Kidney (tissue), 2 donors: ENCODE data around the genes ERICH6 and P2RY14.

DNA sequence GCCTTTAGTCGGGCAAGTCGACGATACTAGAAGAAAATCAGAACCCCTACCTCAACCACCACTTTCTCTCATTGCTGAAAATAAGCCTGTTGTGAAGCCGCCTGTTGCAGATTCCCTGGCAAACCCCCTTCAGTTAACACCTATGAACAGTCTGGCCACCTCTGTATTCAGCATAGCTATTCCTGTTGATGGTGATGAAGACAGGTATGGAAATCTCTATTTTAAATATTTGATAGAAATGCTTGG is 2.9 kb downstream of the TSC22D2 start:
- PRO-cap = no peak
- RRBS = no CpG with 5 or more reads among the region's 4 CpGs

DNA sequence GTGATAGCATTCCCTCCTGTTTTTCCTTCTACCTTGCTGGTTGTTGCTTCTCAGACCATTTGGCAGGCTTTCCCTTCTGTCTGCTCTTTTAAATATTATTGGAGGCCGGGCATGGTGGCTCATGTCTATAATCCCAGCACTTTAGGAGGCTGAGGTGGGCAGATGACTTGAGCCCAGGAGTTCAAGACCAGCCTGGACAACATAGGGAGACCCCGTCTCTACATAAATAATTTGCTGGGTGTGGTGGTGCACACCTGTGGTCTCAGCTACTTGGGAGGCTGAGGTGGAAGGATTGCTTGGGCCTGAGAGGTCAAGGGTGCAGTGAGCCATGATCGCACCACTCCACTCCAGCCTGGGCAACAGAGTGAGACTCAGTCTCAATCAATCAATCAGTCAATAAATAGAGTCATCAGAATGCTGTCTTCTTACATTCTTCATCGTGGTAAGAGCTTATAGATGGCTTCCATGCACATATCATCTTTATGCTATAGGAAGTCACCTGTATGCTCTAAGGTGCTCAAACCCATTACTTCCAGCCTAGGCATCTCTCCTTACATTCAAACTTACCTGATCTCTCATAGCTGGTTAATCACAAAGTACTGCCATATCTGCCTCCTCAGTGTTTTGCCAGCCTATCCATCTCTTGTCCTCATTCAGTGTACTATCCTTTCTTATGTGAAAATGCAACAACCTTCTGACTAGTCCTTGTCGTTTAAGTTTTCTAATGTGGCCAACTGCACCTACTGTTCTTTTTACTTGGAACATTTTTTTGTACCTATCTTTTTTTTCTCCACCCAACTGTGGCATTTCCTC is 33.5 kb downstream of the TSC22D2 start:
- PRO-cap = no peak
- RRBS = no CpG with 5 or more reads among the region's 5 CpGs

DNA sequence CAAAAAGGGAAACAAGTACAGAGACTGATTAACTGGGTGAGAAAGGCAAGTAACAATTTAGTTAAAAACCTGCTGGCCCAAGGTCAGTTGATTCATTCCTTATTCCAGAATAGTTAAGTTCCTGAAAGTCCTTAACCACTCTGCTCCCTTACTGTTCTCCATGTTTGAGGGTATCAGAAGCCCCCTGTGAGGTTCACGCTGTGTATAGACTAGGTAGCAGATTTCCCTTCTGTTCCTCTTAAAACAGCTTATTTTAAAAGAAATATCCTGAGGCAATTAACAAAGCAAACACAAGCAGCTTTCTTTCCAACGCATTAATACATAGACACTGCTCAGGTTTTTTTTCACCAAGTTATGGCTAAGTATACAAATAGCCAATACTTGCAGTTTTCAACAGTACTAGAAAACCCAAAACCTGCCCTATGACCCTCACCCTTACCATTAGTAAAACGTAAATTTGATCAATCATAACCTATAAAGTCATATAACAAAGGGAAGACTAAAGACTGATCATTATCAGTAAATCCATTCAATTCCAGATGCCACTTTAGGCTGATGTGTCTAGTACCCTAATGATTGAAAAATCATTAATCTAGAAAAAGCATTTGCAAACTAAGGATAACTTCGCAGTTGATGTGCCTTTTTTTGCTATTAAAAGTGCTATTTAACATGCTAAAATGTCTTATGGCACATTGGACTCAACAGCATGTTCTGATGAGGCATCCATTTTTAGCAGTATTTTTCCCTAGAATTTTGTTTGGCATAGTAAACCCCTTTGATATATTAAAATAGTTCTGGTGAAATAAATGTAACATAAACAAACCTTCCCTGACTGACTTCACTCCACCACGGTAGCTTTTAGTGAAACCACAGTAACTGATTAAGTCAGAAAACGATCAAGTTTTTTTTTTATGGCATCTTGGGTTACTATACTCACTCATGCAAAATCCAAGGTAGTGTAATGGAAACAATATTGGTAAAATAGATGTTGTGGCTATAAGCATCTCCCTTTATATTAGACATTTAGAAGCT is 3.1 kb downstream of the SERP1 start:
- PRO-cap = no peak
- RRBS = no CpG with 5 or more reads among the region's 6 CpGs

- PRO-cap = unidirectional peak, plus-strand start at chr3:150703500; bidirectional peak, plus-strand start at chr3:150704058, minus-strand start at chr3:150703912
- RRBS = 1% methylated on average over 16 of the region's 71 CpGs
These were observed at the start of gene ERICH6 for GRCh38 chr3:150703231-150704533. ERICH6 (minus strand) TSS chr3:150703920.

DNA sequence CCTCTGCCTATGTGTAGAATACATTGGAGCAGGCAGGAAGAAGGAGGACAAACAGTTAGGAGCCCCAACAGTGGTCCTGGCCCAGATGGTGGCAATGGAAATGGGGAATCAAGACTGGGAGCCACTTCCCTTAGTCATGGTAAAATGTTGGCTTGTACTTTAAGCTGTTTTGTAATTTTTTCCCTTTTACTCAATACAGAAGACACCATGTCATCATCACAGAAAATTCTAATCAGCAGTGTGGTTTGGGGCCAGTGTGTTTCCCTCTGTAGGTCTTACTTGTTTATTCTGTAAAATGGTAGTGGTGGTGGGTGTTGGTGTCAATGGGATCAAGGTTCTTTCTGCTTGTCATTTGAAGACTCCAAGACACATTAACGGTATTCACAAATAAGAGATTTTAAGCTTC is 25.1 kb downstream of the SIAH2 start:
- PRO-cap = no peak
- RRBS = no CpG with 5 or more reads among the region's 1 CpG

- PRO-cap = no peak
- RRBS = 4% methylated on average over 13 of the region's 29 CpGs
These were observed 467 bp upstream of the MED12L start for GRCh38 chr3:151084999-151085394.

GRCh38 chr3:151085858-151086044 is 287 bp downstream of the MED12L start:
- PRO-cap = no peak
- RRBS = 2% methylated on average over 8 of the region's 20 CpGs

GRCh38 chr3:151187809-151188358 is 15.1 kb downstream of the GPR171 start:
- PRO-cap = no peak
- RRBS = no CpG with 5 or more reads among the region's 7 CpGs

DNA sequence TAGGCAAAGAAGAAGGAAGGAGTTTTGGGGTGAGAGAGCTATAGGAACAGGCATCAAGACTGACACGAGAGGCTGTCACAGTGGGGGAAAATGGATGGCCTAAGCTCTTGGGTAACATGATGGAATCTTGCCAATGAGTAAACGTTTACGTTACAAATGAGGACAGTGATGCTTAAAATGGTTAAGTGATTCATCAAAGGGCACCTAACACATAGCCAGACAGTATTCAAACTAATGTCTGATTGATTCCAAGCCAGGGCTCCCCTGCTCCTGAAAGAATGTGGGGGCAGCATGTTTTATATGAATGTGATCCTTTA is 23.2 kb upstream of the GPR171 start:
- PRO-cap = no peak
- RRBS = no CpG with 5 or more reads among the region's 3 CpGs

DNA sequence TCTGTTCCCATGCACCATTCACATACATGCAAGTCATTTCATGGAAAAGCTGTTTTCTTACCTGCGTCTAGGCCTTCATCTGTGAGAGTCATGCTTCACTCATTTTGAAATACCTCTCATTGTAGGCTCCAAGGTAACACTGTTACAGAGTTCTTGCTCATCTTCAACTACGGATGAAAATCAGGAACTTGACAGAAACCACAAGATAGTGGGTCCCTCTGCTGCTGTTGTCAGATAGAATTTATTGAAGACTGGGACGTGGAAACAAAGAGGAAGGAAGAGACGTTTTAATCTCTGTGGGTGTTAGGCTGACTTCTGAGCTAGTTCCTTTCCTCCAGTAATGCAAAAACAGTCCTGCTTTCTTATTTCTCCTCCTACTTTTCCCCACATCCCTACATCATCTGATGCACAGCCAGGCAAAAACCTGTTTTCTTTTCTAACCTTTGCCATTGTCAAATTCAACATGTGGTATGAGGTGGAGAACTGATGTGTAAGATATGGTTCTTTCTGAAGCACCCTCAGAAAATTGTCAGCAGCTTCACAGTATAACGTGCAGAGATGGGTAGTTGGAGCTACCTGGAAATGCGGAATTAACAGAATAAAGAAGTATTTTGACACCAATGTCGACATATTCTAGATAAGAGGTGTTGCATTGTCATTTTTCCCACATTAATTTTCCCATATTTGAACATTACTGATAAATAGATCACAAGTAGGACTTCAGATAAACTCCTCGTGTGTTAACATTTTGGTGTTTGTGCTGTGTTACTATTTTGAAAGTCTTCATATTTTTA is at the start of gene P2RY14:
TSS of gene P2RY14 (minus strand) at position 317 of the 794 bp plus-strand sequence.
- PRO-cap = no peak
- RRBS = no CpG with 5 or more reads among the region's 8 CpGs

DNA sequence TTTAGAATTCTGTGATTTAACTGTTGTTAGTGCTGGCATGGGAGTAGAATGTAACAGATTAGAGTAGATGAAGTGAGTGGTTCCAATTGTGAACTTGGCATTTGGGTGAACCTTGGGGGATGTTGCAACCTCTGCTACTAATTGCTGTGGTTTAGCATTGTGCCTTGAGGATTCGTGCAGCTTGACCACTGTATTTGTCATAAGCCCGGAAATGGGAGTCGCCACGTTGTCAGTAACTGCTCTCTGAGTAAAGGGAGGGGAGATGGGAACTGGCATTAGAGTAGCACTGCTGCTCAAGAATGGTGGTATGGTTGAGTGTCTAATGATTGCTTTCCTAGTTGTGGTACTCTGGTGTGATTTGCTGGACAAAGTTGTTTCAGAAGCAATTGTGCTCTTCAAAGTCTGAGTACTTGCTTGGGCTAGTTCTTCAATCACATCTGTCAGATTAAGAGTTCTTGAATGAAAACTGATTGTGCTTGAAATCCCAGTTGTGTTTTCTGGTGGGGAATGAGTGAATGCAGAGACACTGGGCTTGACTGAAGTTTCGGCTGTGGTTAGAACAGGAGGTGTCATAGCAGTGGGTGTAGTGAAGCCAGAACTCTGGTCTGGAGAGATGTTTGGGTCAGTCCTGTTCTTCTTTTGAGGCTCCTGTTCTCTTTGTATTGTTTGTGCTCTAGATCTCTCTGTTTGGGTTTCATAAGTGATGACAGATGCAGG is 15.4 kb downstream of the IGSF10 start:
- PRO-cap = no peak
- RRBS = no CpG with 5 or more reads among the region's 5 CpGs

DNA sequence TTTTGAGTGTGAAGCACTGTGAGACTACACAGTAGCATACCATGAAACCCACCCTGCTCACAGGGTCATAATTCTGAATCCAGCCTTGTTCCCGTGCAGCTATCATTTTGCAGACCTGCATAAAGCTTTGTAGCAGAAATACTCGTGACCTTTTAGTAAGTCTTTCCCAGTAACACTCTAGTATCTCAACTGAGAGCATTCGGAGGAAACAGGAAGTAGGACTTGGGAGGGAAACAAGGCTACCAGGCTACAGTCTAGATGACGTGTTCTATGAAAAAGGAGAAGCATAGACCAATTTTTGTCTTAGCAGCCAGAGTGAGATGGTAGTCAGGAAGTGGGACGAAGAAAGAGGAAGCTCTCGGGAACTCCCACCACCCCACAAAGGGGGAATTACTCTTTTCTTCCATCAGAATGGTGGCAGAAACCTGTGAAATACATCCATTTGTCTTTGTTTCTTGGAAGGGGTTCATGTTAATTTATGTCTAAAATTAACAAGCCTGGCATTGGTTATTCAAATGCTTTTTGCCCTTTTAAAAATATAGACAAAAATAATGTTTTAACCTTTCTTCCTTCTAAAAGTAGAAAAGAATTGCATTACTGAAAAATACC is 1.8 kb upstream of the SUCNR1 start:
- PRO-cap = no peak
- RRBS = no CpG with 5 or more reads among the region's 6 CpGs

- PRO-cap = bidirectional peak, plus-strand start at chr3:152298849, minus-strand start at chr3:152298865
- RRBS = no CpG with 5 or more reads among the region's 10 CpGs
These were observed 29.9 kb downstream of the MBNL1 start for GRCh38 chr3:152298509-152299162.

GRCh38 chr3:152308804-152309833 is 40.4 kb downstream of the MBNL1 start:
- PRO-cap = no peak
- RRBS = 67% methylated on average over 1 of the region's 8 CpGs

DNA sequence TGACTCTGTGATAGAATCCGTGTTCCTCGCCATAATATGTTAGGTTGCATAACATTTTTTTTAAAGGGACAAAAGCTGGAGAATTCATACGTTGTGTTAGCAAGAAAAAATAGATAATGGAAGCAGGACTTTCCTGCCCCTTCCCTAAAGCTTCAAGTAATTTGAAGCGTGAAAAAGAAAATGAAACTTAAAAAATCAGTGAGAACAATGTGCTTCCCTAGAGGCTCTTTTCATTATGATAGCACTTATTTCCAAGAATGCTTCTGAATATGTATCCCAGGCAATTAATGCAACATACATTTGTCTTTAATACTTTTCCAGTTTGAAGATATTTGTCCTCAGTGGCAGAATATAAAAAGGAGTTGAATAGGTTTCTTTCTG is 113.6 kb downstream of the MBNL1 start:
- PRO-cap = no peak
- RRBS = no CpG with 5 or more reads among the region's 4 CpGs

- PRO-cap = no peak
- RRBS = no CpG with 5 or more reads among the region's 1 CpG
These were observed 137.0 kb downstream of the MBNL1 start for GRCh38 chr3:152405740-152406204.

DNA sequence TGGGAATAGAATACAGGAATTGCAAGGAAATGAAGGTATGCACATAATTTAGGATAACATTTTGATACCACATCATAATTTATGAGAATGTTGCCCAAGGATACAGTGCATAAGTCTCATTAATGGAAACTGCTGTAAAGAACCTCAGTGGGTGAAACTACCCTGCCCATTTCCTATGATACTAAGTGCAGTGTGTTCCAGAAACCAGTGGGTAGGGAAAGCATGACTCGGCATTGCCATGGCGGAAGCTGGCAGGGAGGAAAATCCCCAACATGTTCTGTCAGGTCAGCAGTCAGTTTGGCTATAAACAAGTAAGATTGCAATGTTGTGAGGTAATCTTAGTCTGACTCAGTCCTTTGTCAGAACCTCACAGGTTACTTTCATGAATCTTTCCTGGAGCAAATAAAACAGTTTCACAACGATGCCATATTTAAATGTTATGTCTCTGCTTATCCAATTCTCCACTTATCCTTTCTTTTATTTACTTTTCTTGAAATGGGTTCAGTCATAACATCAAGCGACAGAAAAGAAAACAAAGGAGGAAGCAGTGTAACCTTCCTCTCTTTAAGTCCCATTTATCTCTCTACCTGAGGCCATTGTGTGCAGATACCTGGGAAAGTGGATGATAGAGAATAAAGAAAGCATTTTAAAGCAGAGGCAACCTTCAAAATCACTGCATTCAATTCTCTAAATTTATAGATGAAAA is 23.3 kb upstream of the RAP2B start:
- PRO-cap = no peak
- RRBS = no CpG with 5 or more reads among the region's 4 CpGs

- PRO-cap = no peak
- RRBS = no CpG with 5 or more reads among the region's 26 CpGs
These were observed 344.6 kb downstream of the RAP2B start for GRCh38 chr3:153506544-153507181.

DNA sequence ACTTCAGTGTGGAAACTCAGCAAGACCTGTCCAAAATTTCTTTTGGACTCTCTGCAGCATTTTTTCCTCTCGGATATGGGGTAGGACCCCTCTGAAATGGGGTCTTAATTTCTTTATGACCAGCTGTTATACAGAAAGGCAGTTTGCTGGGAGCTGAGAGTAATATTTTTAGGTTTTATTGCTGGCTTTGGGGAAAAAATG is 143.5 kb upstream of the ARHGEF26 start:
- PRO-cap = unidirectional peak, minus-strand start at position 66 of the sequence
- RRBS = no CpG with 5 or more reads among the region's 1 CpG

GRCh38 chr3:154123848-154124410 is 2.7 kb downstream of the ARHGEF26 start:
- PRO-cap = no peak
- RRBS = no CpG with 5 or more reads among the region's 3 CpGs